Osteocyte (in vitro differentiated cells): ENCODE results near the genes C1QTNF3 and PRLR.

GRCh38 chr5:33806870-33807471 is 84.8 kb downstream of the ADAMTS12 start:
- PRO-cap: no peak

GRCh38 chr5:34001075-34002056 is 6.5 kb downstream of the AMACR start:
- PRO-cap: no peak

DNA sequence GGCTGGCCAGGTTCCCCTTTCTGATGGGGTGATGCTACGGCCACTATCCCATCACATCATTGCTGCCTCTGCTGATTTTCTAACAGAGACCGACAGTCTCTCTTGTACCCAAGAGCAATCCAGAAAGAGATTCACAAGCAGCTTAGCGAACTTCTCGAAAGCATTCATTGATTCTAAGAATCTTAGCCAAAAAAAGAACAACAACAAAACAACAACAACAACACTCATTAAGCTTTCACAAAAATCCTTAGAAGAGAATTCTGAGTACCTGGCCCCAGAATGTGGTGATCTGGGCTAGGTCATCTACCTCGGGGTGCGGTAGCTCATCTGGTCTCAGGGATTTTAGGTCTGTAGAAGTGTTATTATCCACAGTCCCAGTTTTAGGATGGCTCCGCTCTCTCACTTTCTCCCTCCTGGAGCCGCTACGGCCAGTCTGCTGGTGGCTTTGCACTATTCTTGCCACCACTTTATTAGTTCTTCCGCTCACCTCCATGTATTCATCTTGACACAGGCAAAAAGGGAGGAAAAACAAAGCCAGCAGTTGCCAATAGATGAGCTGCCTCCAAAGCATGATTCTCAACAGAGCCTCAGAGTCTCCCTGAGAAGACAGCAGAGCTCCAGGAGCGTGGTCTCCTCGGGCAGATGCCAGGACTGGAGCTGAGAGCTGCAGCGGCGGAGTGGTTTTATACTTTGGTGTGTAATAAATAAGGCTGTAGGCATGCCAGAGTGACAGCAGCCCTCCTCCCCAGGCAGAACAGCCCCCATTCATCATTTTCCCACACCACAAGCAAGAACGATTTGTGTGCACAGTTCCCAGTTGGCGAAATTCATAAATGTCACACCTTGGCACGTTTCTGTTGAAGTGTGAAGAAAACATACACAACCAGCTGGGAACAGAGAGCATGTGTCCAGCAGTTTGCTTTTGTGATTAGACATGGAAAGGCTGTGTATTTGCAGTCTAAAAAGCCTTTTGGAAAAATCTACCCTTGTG is at the start of gene C1QTNF3:
C1QTNF3 (minus strand) TSS at position 659 of the 991 bp plus-strand sequence.
- PRO-cap: no peak

DNA sequence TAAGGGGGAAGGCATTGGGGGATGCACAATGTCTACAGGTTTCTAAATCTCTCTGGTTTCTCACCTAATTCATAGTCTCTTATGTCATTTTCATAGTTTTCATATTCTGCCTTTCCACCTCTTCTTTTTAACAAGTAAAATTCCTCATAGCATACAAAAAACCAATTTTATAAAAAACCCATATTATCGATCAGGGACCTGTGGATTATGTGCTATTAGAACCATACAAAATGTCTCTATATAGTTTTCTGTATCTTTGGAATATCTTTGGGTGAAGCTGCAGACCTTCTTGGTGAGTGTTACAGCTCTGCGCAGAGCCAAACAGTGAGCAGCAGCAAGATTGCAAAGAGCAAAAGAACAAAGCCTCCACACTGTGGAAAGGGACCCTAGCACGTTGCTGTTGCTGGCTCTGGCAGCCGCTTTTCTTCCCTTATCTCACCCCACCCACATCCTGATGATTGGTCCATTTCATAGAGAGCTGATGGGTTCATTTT is 201.0 kb upstream of the C1QTNF3 start:
- PRO-cap: bidirectional peak, plus-strand start outside the sequence, minus-strand start at position 427 of the sequence

DNA sequence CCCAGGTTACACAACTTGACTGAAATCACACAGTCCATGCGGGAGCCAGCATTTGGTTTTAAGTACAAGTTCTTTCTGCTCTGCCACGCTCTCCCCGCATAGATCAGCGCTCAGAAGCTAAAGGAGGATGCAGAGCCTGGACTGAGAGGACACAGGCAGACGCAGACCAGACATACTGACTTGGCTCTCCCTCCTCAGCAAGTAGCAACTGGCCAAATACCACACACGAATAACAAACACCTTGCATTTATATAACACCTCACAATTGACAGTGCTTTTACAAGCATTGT is 126.2 kb upstream of the RAI14 start:
- PRO-cap: no peak

DNA sequence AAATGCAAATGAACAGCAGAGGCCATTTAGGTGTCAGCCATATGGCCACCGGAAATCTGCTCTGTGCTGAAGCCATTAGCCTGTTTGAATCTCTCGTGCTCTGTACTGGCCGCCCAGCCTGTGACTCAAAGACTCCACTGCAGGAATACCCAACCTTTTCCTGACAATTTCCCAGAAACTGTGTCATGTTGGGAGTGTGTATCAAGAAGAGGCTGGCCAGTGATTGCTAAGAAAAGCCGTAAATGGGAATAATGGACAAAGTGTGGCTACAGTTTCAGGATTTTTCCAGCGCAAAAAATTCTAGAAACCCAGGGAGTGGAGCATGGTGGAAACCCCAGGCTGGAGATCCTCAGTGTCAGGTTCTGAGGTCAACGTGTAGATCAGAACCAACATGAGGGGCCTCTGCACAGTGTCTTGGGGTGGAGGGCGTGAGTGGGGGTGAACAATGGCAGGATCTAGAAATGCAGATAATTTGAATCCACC is 35.8 kb upstream of the RAI14 start:
- PRO-cap: no peak

DNA sequence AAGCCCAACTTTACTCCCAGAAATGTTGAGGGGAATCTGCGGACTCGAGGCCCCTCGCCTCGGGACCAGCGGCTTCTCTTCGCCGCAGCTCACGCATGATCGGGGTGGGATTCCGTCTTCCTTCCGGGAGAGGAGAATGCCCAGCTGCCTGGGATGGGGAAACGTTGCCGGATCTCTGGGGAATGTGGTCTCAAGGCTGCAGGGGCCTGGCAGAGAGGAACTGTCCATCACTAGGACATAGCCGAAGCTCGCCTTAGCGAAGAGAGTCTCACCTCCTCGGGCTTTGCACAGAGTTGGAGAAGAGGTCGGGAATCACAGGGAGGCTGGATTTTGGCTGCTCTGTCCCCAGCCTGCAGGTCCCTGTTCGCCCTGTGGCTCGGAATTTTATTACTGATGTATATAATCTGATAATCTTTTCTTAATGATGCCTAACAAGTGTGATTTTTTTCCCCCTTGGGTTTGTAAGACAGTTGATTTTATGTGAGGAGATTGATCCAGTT is 1.4 kb downstream of the RAI14 start:
- PRO-cap: no peak

DNA sequence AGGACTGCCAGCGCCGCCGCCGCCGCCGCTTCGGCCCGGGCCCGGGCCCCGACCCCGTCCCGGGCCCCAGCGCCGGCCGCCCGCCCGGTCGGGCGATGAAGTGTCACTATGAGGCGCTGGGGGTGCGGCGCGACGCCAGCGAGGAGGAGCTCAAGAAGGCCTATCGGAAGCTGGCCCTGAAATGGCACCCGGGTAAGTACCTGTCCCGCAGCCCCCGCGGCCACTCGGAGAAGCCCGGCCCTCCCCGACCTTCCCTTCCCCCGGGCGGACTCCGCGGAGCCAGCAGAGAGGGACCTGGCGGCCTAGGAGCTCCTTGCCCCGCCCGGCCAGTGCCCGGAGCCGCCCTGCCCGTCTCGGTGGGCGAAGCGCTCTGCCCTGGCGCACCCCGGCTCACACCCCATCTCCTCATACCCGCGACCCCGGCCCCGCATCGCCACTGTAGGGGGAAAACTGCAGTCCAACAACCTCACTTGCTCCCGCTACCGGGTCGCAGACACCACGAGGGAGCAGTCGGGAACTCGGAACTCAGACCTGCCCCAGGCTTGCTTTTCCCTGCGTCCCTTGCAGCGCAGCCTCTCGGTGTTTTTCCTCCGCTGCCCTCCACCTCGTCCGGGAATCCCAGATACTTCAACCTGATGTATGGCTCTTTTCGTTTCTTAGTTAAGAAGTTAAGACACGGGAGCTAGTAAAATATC is 513 bp downstream of the DNAJC21 start:
- PRO-cap: bidirectional peak, plus-strand start at position 109 of the sequence, minus-strand start at position 110 of the sequence

DNA sequence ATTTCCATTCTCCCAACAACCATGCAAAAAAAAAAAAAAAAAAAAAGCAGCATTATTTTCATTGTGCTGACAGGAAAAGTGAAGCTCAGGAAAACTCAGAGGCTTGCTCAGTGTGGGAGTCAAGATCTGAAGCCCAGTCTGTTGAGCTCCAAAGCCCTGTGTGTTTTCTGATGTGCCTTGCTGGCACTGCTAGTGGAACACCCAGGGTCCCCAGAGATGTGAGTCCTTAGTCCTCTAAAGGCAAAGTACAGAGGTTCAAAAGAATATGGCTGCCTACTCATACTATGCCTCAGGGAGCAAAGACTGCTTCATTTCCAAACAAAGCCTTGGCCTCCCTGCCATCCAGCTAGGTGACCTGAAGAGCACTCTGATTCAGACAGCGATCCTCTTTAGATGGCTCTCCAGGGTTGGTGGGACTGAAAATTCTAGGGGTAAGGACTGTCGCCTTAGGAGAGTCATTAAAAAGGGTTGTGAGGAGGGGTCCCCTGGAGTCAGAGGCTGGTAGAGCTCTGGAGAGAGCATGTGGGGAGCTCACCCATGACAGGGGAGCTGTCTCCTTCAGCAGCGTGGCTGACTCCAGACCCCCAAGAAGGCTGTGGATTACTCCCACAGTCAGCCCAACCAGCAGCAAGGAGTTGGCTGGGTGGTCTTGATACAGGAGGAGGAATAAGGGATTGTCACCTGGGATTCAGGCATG is 1.9 kb downstream of the PRLR start:
- PRO-cap: no peak

DNA sequence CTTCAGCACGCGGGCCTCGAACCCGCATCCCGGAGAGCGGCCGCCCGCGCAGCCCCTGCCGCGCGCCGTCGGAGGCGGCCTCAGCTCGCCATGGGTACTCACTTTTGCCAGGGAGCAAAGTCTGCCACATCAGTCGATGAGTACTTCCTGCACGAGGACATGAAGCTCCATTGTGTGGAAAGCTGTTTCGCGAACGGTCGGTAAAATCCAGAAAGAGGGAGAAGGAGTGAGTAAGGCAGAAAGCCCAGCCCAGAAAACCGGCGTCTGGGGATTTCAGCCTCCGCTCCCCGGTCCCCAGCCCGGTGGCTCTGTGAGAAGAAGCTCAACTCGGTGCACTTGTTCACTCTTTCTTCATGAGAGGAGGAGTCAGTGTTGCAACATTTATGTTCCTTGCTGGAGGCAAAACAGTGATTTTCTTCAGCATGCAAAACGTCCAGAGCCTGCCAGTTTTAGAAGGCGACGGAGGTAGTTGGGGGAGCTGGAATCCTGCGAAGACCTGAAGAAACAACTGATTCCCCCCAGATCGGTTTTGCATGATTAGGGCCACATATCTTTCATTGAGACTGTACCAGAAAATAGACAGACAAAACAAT is at the start of gene PRLR:
PRLR (minus strand) TSS at position 322 of the 593 bp plus-strand sequence.
- PRO-cap: no peak

- PRO-cap: no peak
Measured at GRCh38 chr5:35817164-35817557, 39.5 kb upstream of the IL7R start.

DNA sequence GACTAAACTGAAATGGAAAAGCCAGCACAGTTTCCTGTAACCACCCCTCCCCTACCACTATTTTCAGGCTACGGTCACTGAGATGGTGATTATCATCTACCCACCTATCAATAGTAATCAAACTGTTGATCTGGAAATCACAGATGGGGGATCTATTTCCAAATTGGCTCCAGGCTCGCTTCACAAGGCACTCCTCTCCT is 30.6 kb upstream of the IL7R start:
- PRO-cap: no peak

DNA sequence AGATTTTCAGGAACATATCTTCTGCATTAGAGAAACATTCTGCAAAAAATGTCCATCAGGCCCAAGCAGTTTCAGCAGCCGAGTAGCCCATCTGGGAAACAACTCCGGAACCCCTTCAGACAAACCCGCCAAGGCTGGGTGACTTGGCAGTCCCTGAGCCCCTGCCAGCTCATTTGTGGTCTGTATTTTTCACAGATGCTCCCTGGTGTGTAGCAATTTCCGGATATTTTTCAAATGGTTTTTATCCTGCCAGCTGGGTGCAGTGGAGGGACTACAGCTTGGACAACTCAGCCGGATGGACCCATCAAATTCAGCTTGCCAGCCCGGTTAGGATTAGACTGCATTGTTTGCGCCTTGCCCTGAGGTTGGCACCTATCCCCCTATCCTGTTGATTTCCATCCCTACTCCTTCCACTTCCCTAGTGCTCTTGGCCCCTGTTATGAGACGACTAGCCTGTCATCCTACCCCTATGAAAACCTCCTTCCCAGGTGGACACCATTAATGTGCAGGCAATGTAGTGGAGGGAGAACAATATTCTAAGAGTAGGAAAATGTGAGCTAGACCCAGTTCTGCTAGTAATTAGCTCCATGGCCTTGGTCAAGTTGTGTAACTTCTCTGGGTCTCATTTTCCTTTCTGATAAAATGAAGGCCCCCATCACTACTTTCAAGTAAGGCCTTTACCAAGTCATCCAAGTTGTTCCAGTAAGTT is 102.4 kb upstream of the RANBP3L start:
- PRO-cap: no peak

DNA sequence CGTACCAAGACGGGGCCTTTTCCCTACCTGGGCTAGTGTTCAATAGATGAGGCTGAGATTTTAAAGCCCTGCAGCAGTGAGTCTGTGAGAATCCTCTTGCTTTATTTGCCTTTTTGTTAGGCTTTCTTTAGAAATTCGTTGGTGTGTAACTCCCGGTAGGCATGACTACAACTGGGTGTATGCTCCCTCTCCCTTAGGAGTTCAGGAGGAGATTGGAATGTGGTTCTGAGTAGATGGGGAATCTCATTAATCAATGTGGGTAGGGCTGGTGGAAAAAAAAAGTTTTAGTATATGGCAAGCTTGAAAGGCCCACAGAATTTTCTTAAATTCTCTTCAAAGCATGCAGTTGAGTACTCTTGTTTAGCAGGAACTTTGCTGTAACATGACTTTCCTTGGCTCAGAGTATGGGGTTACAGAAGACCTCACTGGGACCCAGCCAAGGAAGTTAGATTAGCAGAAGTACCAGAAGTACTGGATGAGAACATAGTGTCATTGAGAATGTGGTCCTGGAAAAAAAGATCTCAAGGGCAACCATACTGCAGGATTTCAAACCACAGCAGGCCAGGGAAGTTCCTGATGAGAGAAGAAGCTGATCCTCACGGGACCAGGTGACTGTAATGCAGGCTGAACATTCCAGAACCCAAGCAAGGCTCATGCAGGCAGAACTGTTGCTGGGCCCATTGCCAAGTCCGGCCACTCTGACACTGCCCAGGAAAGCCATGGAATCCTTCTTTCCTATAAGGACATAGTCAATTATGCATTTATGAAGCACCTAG is 84.0 kb upstream of the SLC1A3 start:
- PRO-cap: no peak

DNA sequence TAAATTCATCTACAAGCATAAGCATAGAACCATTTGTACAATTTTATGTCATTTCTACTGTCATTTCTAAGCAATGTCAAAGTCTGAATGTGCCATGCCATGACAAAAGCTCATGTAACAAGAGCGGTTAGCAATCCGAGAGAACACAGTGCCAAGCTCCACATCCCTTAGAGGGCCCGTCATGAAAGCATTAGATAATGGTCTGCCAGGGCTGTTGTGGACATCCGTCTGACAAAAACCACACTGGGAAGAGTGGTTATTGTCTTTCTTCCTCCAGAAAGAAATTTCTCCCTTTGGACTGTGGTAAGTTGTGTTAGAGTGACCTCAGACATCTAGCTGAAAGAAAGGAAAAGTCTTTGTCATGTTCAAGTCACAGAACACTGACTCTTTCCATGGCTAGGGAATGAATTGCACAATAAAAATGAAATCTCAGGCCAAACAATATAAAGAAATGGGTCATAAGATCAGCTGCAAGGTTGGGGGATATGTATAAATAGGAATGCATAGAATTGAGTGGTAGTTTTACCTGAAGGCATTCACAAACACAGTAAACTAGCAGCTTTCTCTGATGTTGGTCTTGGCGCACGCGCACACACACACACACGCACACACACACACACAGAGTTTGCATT is 5.2 kb downstream of the SLC1A3 start:
- PRO-cap: no peak

DNA sequence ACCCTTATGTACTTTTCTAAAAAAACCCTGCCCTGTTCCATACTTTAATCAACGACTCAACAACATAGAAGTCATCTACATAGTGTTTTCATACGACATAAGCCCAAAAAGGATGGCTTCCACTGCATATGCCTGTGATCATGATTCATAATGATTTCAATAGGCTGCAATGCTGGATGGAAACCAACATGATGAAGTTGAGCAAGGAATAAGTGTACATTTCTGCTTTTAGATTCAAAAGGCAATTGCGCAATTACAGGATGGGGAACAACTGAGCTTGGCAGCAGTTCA is 51.0 kb downstream of the SLC1A3 start:
- PRO-cap: no peak

GRCh38 chr5:36689095-36689683 is 82.8 kb downstream of the SLC1A3 start:
- PRO-cap: no peak

DNA sequence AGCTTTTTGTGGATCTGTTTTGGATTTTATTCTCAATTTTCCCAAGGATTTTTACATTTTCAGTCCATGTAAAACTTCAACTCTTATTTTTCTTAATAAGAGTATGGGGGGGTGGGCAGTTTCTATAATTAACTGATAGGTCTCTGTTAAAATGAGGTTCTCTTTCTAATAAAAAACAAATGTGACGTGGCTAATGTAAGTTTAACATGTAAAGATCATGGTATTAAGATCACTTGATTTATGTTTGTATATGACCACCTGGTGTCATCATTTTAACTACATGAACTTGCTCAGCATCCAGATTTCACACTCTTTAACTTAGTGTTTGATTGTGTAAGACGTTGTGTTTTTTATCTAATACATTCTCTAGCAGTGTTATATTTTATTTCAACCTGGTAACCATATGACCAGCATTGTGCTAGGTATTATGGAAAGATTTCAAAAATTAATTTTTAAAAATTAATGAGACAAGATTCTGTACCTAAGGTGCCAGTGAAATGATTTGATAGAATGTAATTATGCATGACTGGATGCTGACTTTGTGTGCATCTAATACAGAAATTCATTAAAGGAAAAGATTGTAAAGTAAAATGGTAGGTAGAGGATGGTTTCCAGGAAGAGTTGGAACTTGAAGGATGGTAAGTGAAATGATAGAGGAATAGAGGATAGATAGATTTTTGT is 57.4 kb downstream of the NIPBL start:
- PRO-cap: no peak

GRCh38 chr5:37197584-37197922 is 51.6 kb downstream of the CPLANE1 start:
- PRO-cap: no peak

GRCh38 chr5:38556726-38557701 is 568 bp upstream of the LIFR start:
- PRO-cap: bidirectional peak, plus-strand start at chr5:38556772, minus-strand start at chr5:38556631; unidirectional peak, minus-strand start at chr5:38557191